Monocyte (primary cell): ENCODE measurements around the genes HSF5 and YPEL2.

GRCh38 chr17:57982491-57983581, 5.2 kb downstream of the VEZF1 start:
- PRO-cap, 2 experiments, result no peak in any of the 2 experiments

- PRO-cap, 2 experiments, result no peak in any of the 2 experiments
Measured at GRCh38 chr17:57995208-57996157, 7.4 kb upstream of the VEZF1 start.

GRCh38 chr17:58002209-58002777, 4.8 kb downstream of the SRSF1 start:
- PRO-cap, 2 experiments, result peak in 2 of 2 experiments; most common minus-strand start chr17:58002361 (in 1)

DNA sequence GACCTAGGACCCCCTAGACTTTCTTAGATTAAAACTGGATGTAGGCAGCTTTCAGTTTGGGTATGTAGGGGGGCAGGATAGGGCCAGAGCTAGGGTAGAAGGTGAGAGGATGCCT, 1.8 kb upstream of the TSPOAP1 start:
- PRO-cap, 2 experiments, result no peak in any of the 2 experiments

DNA sequence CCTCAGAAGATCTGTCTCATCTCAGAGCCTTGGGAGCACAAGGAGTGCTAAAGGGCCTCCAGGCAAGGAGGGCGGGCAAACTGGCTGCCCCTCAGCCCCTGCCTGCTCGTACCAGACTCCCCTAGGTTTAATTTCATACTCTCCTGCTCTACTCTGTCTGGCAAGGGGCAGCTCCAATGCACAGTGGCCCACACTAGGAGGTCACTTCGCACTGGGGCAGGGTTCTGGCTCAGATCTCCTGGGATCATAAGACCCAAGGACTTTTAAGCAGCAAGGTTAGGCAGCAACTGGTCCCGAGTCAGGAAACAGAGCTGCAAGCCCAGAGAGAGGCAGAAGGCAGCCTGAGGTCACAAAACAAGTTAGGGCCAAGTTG, 7.7 kb upstream of the TSPOAP1 start:
- PRO-cap, 2 experiments, result no peak in any of the 2 experiments

GRCh38 chr17:58488166-58488629, at the start of gene HSF5:
Gene HSF5, minus strand, starts transcription at chr17:58488408.
- PRO-cap, 2 experiments, result no peak in any of the 2 experiments

DNA sequence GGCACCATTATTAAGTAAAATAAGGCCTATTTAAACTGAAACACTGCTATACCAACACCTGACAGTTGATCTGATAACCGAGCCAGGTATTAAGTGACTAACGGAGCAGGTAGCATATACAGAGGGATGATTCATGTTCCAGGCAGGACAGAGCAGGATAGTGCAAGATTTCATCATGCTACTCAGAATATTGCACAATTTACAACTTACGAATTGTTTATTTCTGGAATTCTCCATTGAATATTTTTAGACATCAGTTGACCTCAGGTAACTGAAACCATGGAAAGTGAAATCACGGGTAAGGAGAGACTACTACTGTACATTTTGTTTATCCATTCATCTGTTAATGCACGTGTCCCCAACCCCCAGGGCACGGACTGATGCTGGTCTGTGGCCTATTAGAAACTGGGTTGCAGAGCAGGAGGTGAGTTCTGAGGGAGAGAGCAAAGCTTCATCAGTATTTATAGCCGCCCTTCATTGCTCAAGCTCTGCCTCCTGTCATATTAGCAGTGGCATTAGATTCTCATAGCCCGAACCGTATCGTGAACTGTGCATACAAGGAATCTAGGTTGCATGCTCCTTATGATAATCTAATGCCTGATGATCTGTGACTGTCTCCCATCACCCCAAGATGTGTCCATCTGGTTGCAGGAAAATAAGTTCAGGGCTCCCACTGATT, 14.4 kb upstream of the PPM1E start:
- PRO-cap, 2 experiments, result no peak in any of the 2 experiments

DNA sequence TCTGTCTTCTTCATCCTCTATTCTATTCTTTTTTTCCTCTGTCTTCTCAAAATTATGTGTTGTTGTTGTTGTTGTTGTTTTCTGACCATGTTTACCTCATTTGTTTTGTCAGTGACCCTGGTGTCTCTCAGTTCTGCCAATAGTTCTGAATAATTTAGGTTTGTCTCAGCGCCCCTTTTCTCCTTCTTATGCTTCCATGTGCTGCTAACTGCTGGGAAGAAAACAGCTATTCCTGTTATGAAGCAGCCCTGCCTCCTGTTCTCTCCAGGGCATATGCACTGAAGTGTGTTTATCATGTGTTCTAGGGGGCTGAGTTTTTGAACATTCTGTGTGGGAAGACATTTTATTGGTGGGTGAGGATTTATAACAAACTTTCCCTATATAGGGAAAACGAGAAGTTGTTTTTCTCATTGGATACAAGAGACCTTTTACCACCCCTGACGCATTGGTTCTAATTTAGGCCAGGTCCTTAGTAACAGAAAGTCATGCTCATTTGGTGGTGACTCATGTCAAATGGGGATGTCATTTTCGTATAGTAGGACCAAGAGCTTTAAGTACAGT, 135.7 kb downstream of the TRIM37 start:
- PRO-cap, 2 experiments, result no peak in any of the 2 experiments

DNA sequence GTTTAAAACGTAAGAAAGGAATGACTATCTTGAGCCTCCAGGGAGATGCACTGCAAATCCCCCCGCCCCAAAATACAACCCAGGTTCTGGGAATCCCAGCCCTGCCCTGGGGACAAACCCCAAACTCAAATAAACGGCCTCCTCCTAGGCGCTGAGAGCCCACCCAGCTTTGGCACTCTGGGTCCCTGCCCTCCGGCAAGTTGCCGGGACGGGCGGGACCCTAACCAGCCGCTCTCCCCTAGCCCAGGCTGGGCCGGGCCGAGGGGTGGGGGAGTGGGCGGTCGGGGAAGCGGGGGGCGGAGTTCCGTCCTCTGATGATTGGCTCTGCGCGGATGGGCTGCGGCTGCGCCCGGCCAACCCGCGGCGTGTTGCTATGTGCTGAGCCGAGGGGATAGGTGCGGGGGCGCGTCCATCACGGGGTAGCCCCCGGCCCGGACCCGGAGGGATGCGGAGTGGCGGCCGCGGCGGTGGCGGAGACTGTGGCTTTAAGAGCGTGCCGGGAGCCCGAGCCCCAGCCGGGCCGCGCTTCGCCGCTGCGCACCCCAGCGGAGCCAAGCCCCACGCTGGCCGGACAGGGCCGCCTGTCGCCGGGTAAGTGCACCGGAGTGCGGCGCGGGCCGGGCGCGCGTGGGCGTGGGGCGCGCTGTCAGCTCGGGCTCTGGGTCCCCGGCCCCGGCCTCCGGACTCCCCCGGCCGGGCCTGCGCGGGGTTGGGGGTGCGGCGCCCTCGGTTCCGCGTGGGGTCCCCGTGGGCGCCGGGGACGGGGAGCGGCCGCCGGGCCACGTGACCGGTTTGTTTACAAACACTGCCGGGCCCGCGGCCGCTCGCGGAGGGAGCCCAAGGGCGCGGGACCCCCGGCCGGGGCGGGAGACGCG, at the start of gene YPEL2:
YPEL2 (plus strand) TSS at position 422 of the 875 bp plus-strand sequence.
- PRO-cap, 2 experiments, result peak in 2 of 2 experiments; most common plus-strand start position 450 of the sequence (in 2); most common minus-strand start position 222 of the sequence (in 1)

DNA sequence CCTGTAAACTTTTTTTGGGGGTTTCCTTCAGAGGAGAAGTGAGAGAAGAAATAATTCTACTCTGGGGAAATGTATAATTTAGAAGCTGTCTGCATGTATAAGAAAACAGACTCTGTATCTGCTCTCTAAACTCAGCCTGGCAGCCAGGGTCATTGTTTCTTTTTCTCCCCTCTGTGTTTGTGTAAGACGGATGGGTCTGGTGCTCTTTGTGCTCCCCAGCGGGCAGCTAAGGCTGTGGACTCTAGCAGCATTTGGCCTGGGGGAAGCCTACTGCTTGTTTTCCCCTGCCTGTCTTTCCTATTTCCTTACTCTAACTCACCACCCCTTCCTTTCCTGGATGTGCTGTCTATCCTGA, 19.2 kb downstream of the YPEL2 start:
- PRO-cap, 2 experiments, result no peak in any of the 2 experiments

- PRO-cap, 2 experiments, result no peak in any of the 2 experiments
Measured at GRCh38 chr17:59362153-59362818, 30.8 kb downstream of the YPEL2 start.

DNA sequence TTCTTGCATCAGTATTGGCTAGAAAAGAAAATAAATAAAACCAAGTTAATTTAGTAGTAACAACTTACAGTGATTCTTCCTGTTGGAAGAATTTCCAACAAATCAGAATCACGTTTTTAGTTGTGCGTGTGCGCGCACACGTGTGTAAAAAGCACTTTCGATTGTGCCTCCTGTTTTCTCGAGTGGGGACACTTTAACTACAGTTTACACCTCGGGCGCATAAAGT, 69.1 kb downstream of the YPEL2 start:
- PRO-cap, 2 experiments, result no peak in any of the 2 experiments

GRCh38 chr17:59422919-59423821, 91.7 kb downstream of the YPEL2 start:
- PRO-cap, 2 experiments, result no peak in any of the 2 experiments

DNA sequence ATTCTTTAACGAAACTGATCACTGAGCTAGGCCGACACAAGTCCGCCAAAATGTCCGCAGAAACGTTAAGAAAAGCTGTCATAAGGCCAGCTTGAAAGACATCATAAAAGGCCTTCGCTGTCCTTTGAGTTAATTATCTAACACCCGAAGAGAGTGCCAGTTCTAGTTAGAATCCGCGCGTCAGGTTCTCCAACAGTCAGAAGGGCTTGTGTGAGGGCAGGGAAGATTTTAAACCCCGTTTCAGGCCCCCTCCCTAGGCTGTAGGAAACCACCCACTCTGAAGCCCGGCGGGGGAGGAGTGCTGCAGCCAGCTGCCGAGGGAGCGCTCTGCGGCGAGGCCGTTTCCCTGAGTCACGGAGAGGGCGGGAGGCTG, 700 bp upstream of the CLTC start:
- PRO-cap, 2 experiments, result peak in 2 of 2 experiments; most common plus-strand start position 349 of the sequence (in 2); most common minus-strand start position 203 of the sequence (in 2)

DNA sequence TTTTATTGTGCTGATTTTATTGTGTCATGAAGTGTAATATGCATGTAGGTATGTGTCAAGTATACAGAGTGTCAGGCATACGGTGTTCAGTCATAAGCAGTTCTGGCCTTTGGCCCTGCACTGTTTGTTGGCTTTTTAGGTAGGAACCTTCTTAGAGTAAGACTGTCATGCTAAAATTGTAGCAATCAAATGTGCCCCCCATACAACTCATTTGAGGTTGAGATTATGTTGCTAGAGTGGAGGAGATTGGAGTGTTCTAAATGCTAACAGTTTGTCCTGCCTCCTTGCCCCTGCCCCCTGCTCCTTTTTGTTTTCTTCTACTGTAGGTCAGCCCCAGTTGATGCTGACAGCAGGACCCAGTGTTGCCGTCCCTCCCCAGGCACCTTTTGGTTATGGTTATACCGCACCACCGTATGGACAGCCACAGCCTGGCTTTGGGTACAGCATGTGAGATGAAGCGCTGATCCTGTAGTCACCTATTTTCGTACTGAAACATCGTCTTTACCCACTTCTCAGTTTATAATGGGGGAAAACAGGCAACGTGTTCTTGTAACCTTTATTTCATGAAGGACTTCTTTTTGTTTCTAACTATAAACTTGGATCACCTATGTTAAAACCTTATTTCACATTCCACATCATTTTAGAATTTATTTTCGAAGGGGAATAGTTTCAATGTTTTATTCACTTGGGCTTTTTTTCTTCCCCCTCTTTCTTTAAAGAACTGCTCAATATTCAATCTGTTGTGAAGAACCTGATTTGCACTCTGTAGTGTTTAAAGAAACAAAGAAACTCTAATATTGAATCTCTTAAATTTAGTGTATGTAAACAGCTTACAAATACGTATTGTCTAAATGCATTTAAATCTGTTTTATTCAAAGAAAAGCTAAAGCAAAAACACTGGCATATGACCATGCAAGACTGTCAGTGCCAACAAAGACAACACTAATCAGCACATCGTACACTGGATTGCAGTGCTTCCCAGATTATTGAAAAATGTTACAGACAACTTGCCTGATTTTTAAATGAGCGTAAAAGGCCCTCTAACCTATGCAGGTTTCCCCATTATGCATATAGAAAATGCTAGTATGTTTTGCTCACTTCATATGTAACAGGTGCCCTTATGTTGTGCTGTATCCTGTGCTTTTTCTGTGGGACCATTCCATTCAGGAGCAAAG, 13.4 kb downstream of the PTRH2 start:
- PRO-cap, 2 experiments, result no peak in any of the 2 experiments

DNA sequence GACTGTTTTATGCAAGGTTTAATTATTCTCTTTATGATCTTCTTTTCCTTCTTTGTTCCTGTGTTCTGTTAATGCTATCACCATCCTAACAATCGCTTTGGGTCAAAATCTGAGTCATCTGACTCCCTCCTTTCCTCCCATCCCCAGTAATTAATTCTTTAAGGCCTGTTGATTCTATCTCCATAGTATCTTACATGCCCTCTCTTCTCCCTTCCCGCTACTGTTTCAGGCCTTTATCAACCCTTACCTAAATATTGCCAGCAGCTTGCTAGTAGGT, 76.0 kb downstream of the VMP1 start:
- PRO-cap, 2 experiments, result no peak in any of the 2 experiments

- PRO-cap, 2 experiments, result peak in 2 of 2 experiments; most common plus-strand start chr17:59786781 (in 2); most common minus-strand start chr17:59786573 (in 1)
Measured at GRCh38 chr17:59786453-59787286, 79.2 kb downstream of the VMP1 start.

DNA sequence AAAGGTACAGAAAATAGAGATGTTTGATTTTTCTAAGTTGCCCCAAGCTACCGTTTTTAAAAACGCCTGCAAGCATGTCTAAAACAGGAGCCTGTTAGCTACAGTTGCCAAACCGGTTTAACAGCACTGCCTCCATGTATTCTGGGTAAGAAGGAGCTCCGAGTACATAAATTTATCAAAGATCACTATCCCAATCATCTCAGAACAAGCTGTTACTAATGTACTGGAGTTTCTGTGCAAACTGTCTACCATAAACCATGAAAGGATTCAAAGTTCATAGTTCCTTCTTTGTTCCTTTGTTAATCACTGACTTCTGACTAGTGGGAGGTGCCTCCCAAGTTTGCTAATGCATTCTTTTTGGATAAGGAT, 55.4 kb downstream of the TUBD1 start:
- PRO-cap, 2 experiments, result peak in 2 of 2 experiments; most common minus-strand start position 205 of the sequence (in 1)

- PRO-cap, 2 experiments, result no peak in any of the 2 experiments
Measured at GRCh38 chr17:59847384-59848227, 45.1 kb downstream of the TUBD1 start.

GRCh38 chr17:60018789-60019440, 54.4 kb upstream of the RNFT1 start:
- PRO-cap, 2 experiments, result no peak in any of the 2 experiments